HT1080 (cell line): Measurements from ENCODE around the genes TRMO and GALNT12.

GRCh38 chr9:97556142-97557384, 55.1 kb downstream of the TMOD1 start:
RAMPAGE:
- cytosol, long total RNA, result no peak
- long total RNA, result no peak
- nucleus, long total RNA, result no peak

RAMPAGE:
- cytosol, long total RNA, result no peak
- long total RNA, result no peak
- nucleus, long total RNA, result no peak
Observed at GRCh38 chr9:97563879-97564913, 62.7 kb downstream of the TMOD1 start.

GRCh38 chr9:97570857-97571499, 62.2 kb downstream of the TSTD2 start:
RAMPAGE:
- cytosol, long total RNA, result no peak
- long total RNA, result no peak
- nucleus, long total RNA, result no peak

DNA sequence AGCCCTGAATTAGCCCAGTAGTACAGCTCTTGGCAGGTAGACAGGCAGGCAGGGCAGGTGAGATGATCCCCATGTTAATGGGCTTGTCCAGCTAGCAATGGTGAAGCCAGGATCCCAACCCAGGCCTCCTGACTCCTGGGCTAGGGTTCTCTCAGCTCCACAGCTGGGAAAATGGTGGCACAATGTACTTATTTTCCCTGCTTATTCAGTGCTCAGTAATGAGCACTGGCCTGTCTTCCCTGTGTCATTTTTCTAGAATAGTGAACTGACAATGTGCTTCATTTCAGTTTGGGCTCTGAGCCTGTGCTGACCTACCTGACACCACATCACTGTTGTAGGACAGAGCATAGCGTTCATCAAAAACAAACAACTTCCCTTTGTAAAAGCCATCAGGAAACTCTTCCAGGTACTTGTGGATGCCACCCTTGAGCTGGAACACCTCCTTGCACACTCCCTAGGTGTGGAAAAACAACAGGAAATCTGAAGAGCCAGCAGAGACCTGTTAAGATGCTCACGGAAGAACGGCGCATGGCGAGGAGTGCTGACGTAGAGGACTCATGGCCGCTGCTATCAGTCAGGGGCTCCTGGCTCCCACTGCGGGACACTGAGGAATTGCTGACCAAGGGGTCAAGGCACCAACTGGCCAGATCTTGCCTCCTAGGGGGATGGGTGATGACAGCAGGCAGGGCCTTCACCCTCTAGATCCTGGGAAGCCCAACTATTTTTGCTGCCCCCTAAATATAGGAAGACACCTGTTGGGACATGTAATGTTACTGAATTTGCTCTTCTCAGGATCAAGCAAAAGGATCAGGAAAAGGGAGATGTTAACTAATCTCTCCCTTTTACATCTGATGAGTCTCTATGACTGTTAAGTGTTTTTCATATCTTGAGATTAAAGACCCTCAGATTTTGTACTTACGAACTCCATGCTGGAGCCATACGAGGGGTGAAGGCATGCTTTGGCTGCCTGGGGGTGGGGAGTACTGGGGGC, 28.5 kb downstream of the TSTD2 start:
RAMPAGE:
- cytosol, long total RNA, result no peak
- long total RNA, result no peak
- nucleus, long total RNA, result no peak

DNA sequence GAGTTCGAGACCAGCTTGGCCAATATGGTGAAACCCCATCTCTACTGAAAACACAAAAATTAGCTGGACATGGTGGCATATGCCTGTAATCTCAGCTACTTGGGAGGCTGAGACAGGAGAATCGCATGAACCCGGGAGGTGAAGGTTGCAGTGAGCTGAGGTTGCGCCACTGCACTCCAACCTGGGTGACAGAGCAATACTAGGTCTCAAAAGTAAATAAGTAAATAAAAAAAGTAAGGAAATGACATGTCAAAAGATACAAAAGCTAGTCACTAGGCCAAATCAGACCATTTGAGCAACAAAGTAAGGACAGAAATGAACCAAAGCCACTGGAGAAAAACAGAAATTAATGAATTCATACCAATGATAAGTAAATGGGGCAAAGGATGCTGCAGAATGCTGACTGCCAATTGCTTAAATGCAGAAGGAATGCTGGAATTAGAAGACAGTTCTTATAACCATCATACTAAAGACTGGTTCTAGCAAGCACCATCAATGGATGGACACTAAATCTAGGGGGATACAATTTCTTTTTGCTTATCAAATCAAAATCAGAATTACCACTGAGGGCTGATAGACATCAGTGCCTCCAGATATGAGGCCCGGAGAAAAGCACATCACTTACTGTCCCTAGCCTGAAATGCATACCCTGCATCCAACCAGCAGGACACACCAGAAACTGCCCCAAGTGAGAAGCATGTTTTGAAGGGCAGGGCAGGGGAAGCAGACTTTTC, 18.8 kb downstream of the XPA start:
RAMPAGE:
- cytosol, long total RNA, result no peak
- long total RNA, result no peak
- nucleus, long total RNA, result no peak

DNA sequence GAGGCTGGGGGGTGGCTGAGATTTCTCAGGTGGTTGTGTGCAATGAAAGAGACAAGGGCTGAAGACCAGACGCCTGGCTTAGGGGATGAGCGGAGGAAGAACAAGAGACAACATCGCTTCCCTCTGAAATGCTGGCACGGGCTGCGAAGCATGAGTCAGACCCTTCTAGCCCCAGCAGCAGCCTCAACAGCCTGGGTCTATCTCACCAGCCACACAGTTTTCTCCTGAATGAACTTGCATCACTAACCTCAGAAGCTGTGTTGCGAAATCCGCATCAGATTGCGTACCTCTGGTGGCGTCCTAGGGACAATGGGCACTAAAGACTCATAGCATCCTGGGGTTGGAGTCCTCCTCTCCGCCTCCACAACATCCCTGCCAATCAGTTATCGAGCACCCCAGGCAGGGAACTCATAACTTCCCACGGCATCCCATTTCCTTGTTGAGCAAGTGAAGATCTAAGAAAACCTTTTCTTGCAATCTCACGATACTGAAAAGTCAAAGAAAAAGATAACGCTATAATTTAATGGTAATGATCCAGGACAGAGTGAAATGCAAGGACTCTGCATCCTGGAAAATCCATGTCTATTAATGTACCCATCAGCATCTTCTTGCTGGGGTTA, 23.8 kb downstream of the FOXE1 start:
RAMPAGE:
- cytosol, long total RNA, result no peak
- long total RNA, result no peak
- nucleus, long total RNA, result no peak

DNA sequence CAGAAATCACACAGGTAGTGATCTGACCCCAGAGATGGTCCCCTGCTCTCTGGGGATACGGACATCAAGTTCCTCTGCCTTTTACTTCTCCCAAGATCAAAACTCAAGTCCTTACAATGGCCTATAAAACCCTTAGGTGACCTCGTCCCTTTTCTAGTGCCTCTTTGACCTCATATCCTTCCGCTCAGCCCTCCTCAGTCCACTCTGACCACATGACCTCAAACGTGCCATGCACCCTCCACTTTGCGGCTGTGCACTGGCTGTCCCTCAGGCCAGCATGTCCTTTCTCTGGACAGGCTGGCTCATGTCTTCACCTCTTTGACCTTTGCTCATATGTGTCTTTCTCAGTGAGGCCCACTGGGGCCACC, 14.7 kb downstream of the TRMO start:
RAMPAGE:
- cytosol, long total RNA, result no peak
- long total RNA, result no peak
- nucleus, long total RNA, result no peak

DNA sequence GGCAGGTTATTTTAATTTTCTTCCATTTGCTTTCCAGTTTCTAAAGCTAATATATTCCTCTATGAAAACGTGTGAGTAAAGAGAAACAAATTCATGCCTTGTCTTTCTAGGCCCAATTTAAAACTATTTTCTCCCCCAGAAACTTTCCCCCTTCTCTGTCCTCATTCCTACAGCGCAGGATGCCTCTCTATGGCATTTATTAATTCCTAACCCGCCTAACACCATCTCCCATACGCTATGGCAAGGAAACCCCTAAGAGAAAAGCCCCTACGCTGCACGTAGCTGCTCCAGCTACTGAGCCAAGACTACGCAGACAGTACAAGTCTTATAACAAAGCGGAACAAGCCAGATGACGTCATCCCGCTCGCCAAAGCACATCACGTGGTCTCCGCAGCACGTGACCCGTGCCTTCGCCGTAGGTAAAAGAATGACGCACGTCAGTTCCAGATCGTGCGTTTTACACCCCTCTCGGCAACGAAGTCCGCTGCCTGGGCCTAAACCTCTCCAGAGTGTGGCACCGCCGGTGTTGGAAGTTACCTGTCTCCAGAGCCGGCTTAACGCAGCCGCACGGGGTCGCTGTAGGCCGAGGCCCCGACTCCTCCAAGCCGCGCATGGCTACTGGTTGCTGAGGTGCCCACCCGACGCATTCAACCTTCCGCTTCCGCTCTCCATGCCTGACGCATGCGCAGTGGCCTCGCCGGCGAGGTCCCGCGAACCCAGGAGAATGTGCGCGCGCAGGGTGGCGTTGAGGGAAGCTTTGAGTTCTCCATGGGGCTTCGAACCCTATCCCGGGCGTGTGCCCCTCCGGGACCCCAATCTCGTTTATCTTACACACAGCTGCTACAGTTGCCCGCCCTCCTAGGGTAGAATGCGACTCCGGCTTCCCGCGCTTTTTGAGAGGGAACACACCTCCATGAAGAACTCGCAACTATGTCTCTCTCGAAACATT, at the start of gene TRMO:
TRMO (minus strand) TSS at position 620 of the 949 bp plus-strand sequence.
RAMPAGE:
- cytosol, long total RNA, result start-site peak on the minus strand centred at position 621 of the sequence, 58 bp wide, 35 and 182 reads in 2 replicates
- long total RNA, result start-site peak on the minus strand centred at position 610 of the sequence, 35 bp wide, 25 reads
- nucleus, long total RNA, result start-site peak on the minus strand centred at position 656 of the sequence, 41 bp wide, 50 and 34 reads in 2 replicates

DNA sequence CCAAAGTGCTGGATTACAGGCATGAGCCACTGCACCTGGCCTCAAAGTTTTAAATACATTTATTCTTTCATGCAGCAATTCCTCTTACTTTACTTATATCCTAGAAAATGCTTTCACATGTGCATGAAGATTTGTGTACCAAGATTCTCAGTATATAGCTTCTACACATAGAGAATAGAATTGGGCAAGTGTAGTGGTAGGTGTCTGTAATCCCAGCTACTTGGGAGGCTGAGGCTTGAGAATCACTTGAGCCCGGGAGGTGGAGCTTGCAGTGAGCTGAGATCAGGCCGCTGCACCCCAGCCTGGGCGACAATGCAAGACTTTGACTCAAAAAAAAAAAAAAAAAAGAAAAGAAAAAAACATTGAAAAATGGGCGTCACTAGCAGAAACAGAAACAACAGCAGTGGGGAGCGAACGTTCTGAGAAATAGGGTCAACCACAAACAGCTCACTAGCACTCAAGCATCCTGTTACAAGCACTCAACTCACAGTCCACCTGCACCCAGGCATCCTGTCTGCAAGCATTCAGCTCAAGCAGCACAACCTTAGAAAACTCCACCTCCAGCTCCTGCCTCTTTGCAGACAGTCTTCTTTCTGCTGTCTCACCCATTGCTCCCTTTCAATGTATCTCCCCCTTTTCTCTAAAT, 17.2 kb downstream of the TRIM14 start:
RAMPAGE:
- cytosol, long total RNA, result no peak
- long total RNA, result no peak
- nucleus, long total RNA, result no peak

DNA sequence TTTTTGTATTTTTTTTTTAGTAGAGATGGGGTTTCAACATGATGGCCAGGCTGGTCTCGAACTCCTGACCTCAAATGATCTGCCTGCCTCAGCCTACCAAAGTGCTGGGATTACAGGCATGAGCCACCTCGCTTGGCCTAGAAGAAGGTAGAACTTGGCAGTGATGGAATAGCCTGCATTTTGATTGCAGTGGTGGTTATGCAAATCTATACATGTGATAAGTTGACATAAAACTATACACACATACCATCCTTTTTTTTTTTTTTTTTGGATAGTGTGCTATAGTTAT, 11.2 kb downstream of the TRIM14 start:
RAMPAGE:
- cytosol, long total RNA, result no peak
- long total RNA, result no peak
- nucleus, long total RNA, result no peak

DNA sequence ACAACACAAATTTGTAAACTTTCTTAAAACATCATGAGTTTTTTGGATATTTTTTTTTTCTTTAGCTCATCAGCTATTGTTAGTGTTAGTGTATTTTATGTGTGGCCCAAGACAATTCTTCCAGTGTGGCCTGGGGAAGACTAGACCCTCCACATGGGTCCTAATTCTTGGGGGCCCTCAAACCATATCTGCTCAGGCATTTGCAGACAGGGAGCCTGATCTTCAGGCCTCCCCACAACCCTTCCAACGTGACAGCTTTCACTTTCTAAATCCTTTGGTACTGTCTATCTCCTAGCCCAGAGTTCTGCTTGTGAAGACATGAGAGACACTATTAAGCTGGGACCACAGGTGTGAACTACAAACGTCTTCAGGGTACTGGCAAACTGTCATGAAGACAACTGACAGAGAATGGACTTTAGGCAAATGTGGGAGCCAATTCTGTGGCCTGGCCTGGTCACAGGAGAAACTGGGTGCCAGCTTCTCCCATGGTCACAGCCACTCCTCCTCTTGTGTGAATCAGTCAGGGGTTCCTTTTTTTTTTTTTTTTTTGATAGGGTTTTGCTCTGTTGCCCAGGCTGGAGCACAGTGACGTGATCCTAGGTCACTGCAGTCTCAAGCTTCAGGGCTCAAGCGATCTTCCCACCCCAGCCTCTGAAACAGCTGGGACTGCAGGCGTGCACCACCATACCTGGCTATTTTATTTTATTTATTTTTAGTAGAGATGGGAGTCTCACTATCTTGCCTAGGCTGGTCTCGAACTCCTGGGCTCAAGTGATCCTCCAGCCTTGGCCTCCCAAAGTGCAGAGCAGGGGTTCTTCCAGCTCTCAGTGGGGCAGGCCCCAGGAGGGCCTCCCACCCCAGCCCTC, 10.4 kb downstream of the TRIM14 start:
RAMPAGE:
- cytosol, long total RNA, result no peak
- long total RNA, result no peak
- nucleus, long total RNA, result no peak

GRCh38 chr9:98109897-98110435, 9.1 kb downstream of the TRIM14 start:
RAMPAGE:
- cytosol, long total RNA, result no peak
- long total RNA, result no peak
- nucleus, long total RNA, result no peak

GRCh38 chr9:98232097-98232436, 23.4 kb downstream of the TBC1D2 start:
RAMPAGE:
- cytosol, long total RNA, result no peak
- long total RNA, result no peak
- nucleus, long total RNA, result no peak

GRCh38 chr9:98263564-98263849, 8.1 kb upstream of the TBC1D2 start:
RAMPAGE:
- cytosol, long total RNA, result no peak
- long total RNA, result no peak
- nucleus, long total RNA, result no peak

GRCh38 chr9:98807076-98808333, at the start of gene GALNT12:
Gene GALNT12, plus strand, starts transcription at chr9:98807670.
RAMPAGE:
- cytosol, long total RNA, result no peak
- long total RNA, result no peak
- nucleus, long total RNA, result no peak

DNA sequence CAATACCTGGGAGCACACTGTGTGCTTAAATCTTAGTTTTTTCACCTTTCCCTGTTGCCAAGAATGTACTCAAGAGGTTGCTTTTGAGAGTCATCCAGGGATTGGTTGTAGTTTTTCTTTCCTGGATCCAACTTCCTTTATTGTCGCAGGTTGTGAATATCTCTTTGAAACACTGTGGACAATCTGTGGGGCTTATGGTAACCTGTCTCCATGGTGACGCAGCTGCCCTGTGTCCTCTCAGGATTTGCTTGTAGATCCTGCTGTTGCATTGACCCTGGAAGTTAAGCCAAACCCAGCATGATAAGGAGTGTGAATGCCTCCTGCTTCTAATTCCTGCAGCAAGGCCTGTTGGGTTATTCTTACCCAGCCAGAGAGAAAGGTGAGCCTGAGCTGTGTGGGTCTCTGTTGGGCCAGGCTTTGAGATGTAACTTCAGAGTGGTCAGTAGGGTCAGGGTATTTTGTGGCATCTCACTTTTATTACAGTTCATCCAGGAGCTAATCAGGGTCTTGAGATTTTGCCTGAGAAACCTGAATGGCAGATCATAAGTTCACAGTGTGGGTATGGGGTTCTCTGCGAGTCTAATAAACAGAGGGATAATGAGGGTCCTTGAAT, 2.3 kb downstream of the GALNT12 start:
RAMPAGE:
- cytosol, long total RNA, result no peak
- long total RNA, result no peak
- nucleus, long total RNA, result no peak

DNA sequence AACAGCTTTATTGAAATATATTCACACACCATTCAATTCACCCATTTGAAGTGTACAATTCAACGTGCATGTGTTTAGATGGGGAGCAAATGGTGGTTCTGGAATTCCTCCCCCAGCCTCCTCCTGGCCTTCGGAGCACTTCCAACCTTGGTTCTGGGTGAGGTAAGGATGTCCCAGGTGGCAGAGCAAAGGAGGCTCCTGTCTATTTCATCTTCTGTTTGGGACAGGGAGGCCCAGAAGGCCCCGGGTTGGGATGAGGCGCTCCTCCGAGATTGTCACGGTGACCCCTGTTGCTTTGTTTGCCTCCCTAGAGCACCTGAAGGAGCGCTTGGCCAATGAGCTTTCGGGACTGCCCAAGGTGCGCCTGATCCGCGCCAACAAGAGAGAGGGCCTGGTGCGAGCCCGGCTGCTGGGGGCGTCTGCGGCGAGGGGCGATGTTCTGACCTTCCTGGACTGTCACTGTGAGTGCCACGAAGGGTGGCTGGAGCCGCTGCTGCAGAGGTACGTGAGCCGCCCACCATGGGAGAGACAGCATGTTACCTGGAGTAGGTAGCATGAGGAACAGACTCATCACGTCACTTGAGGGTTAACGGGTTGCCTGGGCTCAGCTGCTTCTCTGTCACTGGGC, 19.1 kb downstream of the GALNT12 start:
RAMPAGE:
- cytosol, long total RNA, result no peak
- long total RNA, result no peak
- nucleus, long total RNA, result no peak

GRCh38 chr9:98929731-98930396, 13.8 kb upstream of the COL15A1 start:
RAMPAGE:
- cytosol, long total RNA, result no peak
- long total RNA, result no peak
- nucleus, long total RNA, result no peak

DNA sequence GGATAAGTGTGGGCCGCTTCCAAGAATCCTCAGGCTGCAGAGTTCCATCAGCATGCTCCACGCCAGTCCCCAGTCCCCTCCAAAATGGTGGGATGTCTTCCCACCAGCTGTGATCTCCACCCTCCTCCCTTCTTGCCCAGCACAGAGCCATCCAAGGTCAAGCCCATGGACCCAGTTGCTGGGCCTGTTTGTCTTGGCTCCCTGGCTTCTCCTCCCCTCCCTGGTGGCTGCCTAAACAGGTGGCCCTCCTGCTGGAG, 33.4 kb downstream of the COL15A1 start:
RAMPAGE:
- cytosol, long total RNA, result no peak
- long total RNA, result no peak
- nucleus, long total RNA, result no peak

RAMPAGE:
- cytosol, long total RNA, result no peak
- long total RNA, result no peak
- nucleus, long total RNA, result no peak
Observed at GRCh38 chr9:99212931-99213394, 8.8 kb downstream of the ALG2 start.